ENCODE measurements around the genes KIAA0319L, C1orf216 and SNIP1.

GRCh38 chr1:35556957-35557951 is at the start of gene KIAA0319L:
Gene KIAA0319L, minus strand, starts transcription at chr1:35557403.
- RRBS = 2% methylated on average over 35 of the region's 76 CpGs

- RRBS = 2% methylated on average over 40 of the region's 73 CpGs
Measured at GRCh38 chr1:35718652-35719417, at the start of gene C1orf216. Gene C1orf216, minus strand, starts transcription at chr1:35718884.

GRCh38 chr1:35808961-35809595 is 1.3 kb downstream of the AGO4 start:
- RRBS = no CpG with 5 or more reads among the region's 4 CpGs

DNA sequence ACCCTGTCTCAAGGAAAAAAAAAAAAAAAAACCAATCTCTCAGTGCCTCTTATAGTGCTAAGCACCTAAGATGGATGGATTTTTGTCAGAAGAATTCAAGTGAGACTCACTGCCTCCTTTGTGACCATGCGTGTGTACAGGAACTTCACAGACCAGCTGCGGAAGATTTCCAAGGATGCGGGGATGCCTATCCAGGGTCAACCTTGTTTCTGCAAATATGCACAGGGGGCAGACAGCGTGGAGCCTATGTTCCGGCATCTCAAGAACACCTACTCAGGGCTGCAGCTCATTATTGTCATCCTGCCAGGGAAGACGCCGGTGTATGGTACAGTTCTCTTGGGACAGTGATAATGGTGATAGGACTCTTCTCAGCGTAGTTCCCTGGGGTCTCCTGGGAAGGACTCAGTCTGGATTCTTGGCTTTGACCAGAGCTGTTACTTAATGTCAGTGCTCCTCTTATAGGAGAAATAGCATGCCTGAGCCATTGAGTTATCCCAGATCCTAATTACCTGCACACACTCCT is 23.8 kb downstream of the AGO1 start:
- RRBS = 97% methylated on average over 3 of the region's 8 CpGs

DNA sequence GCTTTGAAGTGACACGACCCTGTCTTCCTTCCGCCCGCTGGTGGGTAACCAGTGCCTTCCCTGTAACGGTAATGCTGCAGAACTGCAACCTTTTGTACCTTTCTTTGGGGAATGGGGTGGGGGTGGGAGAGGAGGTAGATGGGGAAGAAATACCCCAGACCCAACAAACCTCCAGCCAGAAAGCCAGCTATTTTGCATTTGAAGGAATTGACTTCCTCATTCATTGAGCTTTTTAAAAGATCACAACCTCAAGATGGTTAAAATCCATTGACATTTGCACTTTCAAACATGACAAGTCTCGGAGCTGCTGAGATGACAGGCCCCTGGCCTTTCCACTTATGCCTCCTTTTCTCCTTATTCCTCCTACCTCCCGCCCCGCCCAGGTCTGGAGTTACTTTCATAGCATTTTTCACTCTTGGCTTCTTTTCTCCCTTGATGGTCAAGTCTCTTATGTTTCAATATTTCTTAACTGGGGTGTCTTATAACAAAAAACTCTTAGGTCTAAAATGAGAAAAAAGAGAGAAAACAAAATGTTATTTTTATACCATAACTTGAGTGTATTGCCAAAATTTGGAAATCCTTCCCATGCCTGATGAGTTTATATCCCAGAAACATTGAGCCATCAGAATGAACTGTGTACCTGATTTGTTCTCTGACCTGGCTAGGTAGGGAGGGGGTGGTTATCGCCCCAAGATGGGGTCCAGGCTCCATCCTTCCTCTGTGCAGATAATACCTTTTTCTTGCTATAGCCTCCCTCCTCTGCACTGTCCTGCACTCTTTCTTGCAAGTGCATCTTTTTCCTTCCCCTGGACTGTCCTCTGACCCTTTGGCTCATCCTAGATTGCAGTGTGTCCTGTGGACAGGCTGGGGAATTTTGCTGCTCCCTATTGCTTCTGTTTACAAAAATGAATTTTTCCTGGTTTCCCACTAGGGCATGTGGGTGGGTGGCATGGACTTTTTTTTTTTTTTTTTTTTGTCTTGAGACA is 10.3 kb upstream of the AGO3 start:
- RRBS = no CpG with 5 or more reads among the region's 8 CpGs

DNA sequence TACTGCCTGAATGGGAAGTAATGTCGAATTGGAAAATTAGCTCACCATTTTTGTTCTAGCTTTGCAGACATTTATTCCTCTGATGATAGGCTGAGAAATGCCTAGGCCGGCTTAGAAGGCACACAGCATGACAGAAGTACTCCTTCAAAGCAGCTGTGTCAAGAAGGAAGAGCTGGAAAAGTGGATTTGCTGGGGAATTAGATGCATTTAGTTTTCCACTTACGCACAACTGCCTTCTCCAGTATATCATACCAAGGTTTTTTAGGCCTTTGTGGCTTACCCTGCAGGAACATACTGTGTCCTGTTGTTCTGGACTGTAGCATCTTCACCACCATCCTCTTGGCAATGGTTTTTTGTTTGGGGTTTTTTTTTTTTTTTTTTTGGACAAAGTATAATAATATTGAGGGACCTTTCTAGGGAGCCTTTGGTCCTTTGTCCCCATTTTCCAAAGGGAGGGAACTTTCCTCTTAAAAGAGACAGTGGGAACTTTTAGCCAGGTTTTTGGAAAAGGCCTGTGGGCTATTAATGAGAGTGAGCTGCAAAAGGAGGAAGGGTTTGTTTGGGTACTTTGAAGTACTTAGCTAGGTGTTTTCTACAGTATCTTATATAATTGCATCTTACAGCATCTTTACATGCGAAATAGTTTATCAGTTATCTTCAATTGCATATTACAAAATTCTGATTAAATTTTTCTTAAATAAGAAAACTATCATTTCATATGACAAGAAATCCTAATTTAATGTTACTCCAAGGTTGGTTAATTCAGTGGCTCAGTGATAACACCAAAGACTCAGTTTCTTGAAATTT is 4.1 kb upstream of the AGO3 start:
- RRBS = no CpG with 5 or more reads among the region's 4 CpGs

- RRBS = no CpG with 5 or more reads among the region's 7 CpGs
Measured at GRCh38 chr1:35931717-35932121, 814 bp downstream of the AGO3 start.

- RRBS = no CpG with 5 or more reads among the region's 10 CpGs
Measured at GRCh38 chr1:36008298-36009208, 75.3 kb upstream of the TEKT2 start.

DNA sequence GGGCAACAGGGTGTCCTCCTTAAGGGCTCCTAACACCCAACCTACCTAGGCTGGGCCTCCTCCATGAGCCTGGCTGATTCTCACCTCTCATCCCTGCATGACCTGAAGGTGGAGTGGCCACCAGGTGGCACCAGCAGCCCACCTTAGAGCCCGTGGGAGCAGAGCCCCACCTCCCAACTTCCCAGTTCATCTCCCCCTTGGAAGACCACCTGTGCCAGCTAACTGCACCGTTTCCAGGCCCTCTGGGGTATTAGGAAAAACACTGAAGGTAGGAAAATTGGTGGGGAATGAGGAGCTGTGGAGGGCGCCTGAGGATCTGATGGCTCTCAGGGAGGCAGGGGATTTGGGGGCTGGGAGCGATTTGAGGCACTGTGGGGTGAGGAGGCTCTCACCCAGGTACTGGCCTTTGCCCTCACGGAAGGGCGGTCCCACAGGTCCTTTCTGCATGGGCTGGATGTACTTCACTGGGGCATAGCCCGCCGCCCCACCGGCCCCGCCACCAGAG is 11.0 kb downstream of the ADPRS start:
- RRBS = no CpG with 5 or more reads among the region's 10 CpGs

- RRBS = 2% methylated on average over 5 of the region's 14 CpGs
Measured at GRCh38 chr1:36160781-36161589, 5.0 kb downstream of the MAP7D1 start.

DNA sequence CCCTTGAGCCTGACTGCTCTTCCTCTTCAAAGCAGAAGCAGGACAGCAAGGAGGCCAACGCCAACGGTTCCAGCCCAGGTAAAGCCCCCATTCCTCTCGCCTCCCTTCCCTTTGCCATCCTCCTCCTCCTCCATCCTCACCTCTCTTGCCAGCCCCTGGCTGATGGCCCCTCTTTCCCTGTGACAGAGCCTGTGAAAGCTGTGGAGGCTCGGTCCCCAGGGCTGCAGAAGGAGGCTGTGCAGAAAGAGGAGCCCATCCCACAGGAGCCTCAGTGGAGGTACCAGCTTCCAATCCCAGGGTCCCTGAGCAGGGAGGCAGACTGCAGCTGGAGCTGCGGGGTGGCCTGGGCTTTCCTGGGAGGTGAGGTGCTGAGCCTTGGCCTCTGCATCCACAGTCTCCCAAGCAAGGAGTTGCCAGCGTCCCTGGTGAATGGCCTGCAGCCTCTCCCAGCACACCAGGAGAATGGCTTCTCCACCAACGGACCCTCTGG is 23.6 kb downstream of the MAP7D1 start:
- RRBS = no CpG with 5 or more reads among the region's 7 CpGs

DNA sequence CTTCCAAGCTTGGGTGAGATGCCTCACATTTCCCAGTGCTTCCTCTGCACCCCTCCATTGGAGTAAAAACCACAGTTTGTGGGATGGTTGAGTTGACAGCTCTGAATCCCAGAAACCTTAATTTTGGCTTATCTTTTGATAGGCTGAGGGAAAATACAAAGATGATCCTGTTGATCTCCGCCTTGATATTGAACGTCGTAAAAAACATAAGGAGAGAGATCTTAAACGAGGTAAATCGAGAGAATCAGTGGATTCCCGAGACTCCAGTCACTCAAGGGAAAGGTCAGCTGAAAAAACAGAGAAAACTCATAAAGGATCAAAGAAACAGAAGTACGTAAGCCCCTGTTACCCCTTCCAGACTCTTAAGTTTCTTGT is 9.7 kb upstream of the SH3D21 start:
- RRBS = no CpG with 5 or more reads among the region's 7 CpGs

DNA sequence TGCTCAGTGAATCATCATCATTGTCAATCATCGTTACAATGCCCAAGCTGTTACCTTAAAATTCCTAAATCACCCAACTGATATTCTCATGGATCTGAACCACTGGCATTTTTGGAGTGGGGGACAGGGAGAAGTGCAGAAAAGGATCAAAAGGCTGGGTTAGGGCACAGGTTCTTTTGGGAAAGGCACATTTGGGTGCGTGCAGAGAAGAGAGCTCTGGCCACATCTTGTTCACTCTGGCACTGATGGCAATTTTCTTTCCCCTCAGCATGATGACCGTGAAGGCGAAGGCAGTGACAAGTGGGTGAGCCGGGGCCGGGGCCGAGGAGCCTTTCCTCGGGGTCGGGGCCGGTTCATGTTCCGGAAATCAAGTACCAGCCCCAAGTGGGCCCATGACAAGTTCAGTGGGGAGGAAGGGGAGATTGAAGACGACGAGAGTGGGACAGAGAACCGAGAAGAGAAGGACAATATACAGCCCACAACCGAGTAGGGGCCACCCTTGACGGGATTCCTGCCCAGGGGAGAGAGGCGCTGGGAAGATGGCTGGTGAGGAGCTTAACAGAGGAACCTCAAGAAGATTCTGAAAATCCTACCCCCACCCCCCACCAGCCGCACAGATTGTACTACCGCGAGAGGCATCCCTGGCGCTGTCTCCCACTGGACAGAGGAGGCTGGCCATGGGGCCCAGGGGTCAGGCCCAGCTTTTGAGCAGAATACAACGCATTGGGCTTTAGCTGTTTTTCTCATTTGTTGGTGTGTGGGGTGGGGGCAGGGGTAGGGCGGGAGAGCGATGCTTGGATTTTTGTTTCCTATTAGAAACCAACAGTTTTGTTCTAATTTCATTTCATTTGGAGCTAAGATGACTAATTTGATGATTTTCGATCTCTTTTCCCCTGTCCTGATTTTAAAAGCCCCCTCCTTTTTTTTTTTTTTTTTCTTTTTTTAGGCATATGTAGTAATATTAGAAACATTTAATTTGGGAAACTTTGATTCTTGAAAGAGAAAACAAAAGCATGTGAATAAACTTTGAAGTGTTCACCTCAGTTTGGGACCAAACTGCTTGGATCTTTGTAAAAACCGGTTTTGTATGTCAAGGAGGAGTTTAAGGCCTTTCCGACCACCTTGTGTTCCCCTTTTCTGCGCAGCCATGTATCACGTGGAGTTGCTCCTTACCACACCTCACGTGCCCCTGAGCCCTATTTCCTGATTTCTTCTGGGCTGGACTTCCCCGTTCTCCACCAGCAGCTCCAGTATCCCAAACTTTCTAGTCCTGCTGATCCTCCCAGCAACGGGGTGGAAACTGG is 2.2 kb upstream of the SH3D21 start:
- RRBS = no CpG with 5 or more reads among the region's 32 CpGs

- RRBS = no CpG with 5 or more reads among the region's 8 CpGs
Measured at GRCh38 chr1:36453982-36454782, 3.9 kb upstream of the OSCP1 start.

- RRBS = no CpG with 5 or more reads among the region's 6 CpGs
Measured at GRCh38 chr1:36865301-36865595, 169.1 kb downstream of the GRIK3 start.

DNA sequence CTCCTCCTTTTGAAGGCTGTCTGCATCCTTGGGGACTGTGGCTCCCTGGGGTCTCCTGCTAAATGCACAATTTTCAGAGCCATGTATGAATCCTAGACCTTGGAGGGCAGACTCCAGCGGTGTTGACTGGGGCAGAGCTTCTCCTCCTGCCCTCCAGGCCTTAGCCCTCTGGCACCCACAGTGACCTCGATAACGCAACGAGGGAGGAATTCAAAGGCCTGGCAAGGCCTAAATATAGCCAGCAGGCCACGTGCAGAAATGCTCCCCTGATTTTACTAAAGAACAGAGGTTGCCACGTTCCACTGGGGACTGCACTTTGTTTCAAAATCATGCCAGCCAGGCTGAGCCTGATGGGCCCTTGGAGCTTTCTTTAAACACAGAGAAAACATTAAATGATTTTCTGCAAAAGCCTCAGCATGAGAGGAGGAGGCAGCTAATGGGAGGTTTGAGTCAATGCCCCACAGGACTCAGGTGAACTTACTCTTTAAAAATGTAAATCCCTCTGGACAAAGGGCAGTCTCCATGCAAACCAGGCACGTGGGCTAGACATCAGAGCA is 28.1 kb downstream of the GRIK3 start:
- RRBS = no CpG with 5 or more reads among the region's 7 CpGs

- RRBS = no CpG with 5 or more reads among the region's 12 CpGs
Measured at GRCh38 chr1:37476115-37477164, 2.1 kb downstream of the ZC3H12A start.

DNA sequence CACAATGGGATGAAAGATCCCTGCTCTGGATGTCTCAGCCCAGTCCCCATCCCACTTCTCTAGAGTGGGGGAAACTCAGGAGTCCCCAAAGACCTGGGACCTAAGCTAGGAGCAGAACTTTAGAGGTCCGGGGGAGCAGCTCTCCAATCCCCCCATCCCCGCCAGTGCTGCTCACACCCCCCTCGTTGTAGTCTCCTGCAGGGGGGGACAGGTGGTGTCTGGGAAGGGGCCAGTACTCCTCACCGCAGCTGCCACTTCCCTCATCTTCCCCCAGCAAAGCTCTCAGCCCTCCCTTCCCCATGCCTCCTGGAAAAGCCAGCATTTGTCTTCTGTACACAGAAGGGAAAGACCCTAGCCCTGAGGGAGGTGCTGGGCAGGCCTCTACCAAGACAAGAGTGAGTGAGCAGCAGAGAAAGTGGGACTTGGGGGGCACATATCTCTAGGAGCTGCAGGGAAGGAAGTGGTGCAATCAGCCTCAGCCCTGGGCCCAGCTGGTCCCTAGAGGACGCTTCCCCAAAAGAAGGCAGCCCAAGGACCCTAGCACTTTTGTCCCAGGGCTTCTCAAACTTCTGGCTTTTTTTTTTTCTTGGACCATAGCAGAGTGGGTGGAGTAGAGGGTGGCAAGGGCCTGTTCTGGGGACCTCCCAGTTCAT is 12.3 kb downstream of the ZC3H12A start:
- RRBS = no CpG with 5 or more reads among the region's 5 CpGs

DNA sequence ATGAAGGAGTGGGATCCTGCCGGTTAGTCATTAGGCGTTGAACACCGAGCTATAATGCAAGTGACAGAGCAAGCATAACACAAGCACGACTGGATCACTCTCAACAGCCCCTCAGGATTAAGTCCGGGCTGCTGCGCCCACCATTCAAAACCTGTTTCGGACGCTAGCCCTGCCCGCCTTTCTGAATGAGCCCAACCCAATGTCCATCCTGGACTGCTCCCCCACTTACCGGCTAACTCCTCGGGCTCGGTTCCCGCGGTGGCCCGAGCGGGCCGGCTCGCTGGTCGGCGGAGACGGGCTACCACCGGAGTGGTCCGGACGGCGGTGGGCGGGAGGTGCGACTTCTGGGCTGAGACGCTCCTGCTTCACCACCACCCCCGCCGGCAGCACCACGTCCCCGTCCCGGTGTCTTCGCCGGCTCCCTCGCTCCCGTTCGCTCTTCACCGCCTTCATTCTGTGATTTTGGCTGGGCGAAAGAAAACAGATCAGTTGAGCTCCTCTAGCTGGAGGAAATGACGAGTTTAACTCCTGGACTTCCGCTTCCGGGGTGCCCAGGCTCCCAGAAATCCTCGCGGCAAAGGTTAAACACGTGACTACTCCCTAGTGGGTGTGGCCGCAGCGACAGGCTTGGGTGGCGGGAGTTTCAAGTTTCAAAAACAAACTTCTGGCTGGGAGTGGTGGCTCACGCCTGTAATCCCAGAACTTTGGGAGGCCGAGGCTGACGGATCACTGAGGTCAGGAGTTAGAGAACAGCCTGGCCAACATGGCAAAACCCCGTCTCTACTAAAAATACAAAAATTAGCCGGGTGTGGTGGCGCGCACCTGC is at the start of gene SNIP1:
TSS of gene SNIP1 (minus strand) at position 517 of the 826 bp plus-strand sequence.
- RRBS = 1% methylated on average over 22 of the region's 56 CpGs

DNA sequence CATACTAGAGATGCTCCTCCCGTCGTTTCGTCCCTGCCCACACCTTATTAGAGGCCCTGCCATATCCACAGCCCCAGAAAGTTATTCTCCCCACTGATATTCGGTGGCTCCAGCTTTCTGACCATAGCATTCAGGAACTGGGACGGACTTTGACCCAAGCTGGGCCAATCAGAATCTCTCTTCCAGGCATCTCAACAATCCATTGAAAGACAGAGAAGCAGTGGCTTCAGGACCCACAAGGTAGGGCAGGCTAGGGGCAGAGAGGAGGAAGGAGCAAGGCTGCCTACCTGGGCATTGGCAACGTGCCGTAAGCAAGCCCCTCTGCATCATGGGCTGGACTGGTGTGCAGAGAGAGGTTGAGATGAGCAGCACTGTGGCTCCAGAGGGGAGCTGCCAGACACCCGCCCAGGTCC is 32.5 kb downstream of the EPHA10 start:
- RRBS = no CpG with 5 or more reads among the region's 8 CpGs